ENCODE data around the gene SH3D21.

DNA sequence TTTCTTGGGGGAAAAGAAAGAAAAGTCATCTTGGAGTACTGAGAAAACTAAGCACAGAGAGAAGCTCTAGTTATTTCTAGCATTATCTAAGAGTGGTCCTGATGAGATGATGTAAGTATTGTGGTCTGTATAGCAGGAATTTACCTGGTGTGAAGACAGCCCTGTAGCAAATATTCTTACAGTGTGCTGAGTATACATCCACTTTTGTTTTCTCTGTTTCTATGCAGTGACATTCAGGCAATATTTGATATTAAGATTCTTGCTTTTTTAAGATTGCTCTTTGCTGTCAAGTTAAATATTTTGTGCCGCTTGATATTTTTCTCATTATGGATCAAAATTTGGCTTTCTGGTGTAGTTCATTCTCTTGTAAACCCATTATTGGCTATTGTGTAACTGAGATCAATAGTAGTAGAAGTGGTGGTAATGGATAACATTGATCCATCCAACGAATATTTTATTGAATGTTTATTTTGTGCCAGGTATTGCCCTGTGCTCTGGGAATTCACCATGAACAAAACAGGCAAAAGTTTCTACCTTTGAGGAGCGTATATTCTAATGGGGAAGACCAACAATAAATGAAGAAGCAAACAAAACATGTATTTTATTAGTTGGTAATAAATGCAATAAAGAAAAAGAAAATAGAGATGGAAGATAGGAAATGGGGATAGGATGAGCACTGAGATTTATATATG, 9.8 kb downstream of the AGO4 start:
- PRO-cap, 7 experiments: no peak in any of the 7 experiments

DNA sequence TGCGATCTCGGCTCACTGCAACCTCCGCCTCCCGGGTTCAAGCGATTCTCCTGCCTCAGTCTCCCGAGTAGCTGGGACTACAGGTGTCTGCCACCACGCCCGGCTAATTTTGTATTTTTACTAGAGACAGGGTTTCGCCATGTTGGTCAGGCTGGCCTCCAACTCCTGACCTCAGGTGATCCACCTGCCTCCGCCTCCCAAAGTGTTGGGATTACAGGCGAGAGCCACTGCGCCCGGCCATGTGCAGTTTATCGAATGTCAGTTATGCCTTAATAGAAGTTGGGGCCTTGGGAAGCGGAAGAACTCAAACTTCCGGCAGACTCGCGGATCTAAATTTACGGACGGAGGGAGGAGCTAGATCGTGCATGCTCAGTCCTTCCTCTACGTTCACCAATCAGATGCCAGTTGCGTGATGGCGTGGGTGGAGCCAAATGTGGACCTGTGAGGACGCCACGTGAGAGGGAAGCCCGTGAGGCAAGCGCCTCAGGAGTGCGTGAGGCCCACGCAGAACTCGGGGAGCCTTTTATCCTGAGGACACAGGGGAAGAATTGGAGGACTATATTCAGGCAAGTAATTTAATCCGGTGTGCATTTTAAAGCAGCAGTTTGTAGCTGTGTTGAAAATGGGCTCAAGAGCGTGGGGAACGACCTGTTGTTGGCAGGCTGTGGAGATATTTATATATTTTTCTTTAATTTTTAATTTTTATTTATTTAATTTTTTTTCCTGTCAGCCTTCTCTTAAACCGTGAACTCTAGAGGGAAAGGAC, 13.5 kb upstream of the AGO1 start:
- PRO-cap, 7 experiments: no peak in any of the 7 experiments

DNA sequence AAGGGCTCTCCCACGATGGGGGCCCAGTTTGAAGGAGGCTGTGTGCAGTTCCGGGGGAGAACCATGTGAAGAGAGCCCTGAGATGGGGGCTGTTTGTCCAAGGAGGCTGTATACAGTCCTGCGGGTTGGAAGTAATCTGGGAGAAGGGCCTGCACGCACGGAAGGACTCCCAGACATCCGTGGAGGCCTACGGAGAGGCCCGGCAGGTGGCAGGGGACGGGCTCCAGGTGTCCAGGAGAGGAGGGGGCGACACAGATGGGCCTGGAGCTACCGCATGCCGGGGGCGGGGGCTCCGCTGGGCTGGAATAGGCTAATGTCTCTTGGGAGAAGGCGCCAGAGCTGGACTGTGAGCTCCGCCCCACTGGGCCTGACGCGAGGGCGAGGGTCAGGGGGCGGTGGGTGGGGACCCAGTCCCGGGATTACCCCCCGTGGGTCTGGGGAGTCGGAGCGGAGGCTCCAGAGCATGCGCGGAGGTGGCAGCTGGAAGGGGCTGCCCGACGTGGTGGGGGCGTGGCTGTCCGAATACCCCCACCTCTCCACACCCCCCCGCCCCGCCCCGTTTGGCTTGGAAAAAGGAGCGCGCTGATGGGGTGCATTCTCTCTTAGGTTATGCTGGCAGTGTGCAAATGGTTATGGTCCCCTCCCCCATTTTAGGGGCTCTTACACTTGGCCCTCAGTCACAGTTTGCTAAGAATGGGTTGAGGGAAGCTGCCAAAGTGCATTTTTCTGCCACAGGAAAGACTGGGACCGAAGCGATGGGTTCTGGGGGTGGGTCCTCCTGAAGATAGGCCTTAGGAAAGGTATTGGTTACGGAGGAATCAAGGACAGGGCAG, 756 bp downstream of the AGO1 start:
- PRO-cap, 7 experiments: no peak in any of the 7 experiments

GRCh38 chr1:35921315-35922039, 9.4 kb upstream of the AGO3 start:
- PRO-cap, 7 experiments: no peak in any of the 7 experiments

DNA sequence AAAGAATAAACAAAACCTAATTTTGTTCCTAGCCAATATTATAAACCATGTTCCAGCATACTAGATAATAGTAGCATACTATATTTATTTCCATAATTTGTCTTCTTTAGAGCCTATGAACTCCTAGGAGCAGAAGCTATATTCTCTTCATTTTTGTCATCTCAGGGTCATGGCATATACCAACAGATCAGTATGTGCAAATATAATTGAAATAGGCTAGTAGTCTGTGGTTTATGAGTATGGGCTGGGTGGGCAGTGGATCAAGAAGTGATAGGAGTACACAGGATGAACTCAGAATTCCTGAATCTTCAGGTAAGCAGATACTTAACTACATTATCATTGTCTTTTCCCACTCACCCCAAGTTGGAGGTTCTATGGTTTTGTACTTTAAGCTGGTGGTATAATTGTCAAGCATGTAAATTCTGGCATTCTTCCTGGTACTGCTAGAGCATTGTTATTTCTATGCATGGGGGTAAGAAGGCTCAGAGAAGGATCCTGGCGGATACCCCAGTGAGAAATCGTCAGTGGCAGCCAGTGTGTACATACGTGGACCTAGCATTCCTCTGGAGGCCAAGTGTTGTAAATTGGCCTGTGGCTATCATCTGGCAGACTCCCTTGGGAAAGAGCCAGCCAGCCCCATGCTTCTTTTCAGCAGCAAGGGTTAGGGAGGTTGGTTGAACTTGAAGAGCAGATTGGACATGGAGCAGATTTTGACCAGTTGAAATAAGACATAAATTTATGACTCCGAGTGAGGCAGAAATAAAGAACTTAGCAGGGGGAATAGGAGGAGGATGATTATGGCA, 5.3 kb upstream of the AGO3 start:
- PRO-cap, 7 experiments: no peak in any of the 7 experiments

- PRO-cap, 7 experiments: peak in 2 of 7 experiments; most common plus-strand start chr1:35930478 (in 2); most common minus-strand start chr1:35930381 (in 1)
Measured at GRCh38 chr1:35929855-35930511, 922 bp upstream of the AGO3 start.

- PRO-cap, 7 experiments: peak in 4 of 7 experiments; most common plus-strand start chr1:36150980 (in 1); most common minus-strand start chr1:36150921 (in 3)
Measured at GRCh38 chr1:36150628-36151451, 1.6 kb upstream of the TRAPPC3 start.

GRCh38 chr1:36161590-36161888, 5.6 kb downstream of the MAP7D1 start:
- PRO-cap, 7 experiments: peak in 2 of 7 experiments; most common minus-strand start chr1:36161817 (in 2)

GRCh38 chr1:36175115-36175861, 19.3 kb downstream of the MAP7D1 start:
- PRO-cap, 7 experiments: no peak in any of the 7 experiments

GRCh38 chr1:36305837-36306471, at the start of gene SH3D21:
TSS of gene SH3D21 (plus strand) at chr1:36306368.
- PRO-cap, 7 experiments: peak in 7 of 7 experiments; most common plus-strand start chr1:36306368 (in 7)

DNA sequence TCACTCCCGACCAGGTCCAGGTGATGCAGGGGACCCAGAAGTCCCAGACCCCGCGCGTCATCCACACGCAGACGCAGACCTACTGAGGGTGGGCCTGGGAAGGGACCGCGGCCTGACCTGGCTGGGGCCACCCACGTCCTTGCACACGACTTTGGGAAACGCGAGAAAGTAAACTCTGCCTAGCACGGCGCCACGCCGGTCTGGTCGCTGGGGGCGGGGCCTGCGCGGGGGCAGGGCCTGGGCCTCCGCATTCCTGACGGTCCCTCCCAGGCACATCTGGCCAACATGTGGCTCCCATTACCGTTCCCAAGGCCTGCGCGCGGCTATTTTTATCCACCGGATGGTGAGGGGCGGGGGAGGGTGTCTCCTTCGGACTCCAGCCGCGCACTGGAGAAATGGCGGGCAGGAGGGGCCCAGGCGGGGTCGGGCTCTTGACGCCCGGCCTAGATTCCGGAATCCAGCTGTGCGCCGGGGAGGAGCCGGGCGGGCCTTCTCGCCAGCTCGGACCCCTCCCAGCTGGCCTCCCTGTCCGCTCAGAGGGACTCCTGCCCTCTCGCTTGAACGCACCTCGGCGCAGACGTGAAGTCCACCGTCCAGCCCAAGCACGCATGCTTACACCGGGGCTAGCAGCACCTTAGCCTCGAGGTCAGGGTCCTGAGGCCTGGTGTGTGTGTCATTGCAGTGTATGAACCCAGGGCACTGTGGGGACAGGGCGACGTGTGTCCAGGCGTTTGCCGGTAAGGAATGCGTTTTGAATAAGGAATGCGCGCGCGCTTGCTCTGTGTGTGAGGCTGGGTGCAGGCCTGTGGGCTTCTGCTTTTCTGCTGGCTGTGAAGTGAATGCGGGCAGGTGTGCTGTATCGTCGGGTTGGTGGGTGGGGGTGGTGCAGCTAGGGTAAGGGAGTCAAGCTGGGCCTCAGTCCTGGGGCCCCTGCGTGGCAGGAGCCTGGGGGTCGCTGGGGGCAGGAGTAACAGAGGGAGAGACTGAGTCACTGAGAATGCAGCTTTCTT, 2.1 kb downstream of the EVA1B start:
- PRO-cap, 7 experiments: no peak in any of the 7 experiments

- PRO-cap, 7 experiments: no peak in any of the 7 experiments
Measured at GRCh38 chr1:36329413-36330421, 6.3 kb upstream of the EVA1B start.

DNA sequence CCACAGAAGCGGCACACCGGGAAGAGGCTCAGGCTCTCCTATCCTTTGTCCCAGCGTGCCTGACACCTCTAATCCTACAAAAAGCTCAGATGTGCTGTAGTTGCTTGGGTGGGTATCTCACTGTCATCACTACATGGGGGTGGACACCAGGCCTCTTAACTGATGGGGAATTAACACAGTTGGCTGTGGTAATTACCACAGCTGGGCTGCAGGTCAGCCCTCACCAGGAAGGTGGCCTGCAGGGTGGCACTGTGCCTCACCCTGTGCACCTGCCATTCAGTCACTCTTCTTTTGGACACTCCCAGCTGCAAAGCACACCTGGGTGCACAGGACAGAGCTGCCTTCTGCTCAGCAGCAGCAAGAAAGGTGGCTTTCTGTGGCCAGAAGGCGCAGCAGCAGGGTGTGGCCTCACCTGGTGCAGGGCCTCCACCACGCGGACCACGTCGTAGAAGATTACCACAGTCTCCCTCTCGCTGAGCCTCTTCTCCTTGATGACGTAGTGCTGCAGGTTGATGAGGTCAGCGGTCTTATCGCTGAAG, 30.9 kb downstream of the STK40 start:
- PRO-cap, 7 experiments: no peak in any of the 7 experiments

DNA sequence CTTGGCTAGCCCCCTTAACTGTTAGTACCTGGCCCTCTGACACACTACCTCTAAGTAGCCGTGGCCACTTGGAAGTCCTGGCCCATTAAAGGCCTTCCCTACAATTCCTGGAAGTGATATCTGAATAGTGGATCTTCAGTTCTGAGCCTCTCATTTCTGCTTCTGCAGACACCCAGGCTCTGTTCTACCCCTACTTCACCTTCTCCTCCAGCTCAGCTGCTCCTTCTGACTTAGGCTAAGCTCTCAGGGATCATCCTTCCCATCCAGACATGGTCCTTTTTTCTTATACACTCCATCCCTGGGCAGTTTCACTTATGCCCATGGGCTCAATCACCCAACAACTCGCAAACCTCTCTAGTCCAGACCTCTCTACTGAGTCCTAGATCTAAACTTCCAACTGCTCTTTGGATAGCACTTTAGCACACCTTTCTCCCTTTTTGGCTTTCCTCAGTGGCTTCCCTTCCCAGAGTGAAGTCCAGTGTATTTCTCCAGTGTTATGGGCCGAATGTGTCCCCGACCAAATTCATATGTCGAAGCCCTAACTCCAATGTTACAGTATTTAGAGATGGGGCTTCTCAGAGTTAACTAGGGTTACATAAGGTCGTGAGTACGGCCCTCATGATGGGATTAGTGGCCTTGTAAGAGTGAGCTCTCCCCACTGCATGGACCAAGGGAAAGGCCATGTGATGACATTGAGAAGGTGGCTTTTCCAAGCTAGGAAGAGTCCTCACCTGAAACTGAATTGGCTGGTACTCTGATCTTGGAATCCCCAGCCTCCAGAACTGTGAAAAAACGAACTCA, 3.9 kb upstream of the OSCP1 start:
- PRO-cap, 7 experiments: no peak in any of the 7 experiments

DNA sequence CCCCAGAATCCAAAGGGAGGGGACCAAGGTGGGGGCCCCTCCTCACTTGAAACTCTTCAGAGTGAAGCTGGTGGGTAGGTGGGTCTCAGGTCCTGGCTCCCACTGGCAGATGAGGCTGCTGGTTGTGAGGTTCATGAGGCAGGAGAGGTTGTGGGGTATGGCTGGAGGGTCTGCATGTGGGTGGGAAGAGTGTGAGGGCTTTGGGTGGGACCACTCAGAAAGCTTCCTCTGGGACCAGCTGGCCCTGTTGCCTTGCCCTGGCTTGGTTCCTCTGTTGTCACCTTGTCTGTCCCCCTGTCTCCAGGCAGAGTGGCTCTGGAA, 9.0 kb downstream of the CSF3R start:
- PRO-cap, 7 experiments: no peak in any of the 7 experiments

GRCh38 chr1:36481808-36482256, 881 bp downstream of the CSF3R start:
- PRO-cap, 7 experiments: no peak in any of the 7 experiments

- PRO-cap, 7 experiments: peak in 7 of 7 experiments; most common plus-strand start chr1:36606193 (in 7); most common minus-strand start chr1:36606087 (in 1)
Measured at GRCh38 chr1:36606015-36606487, 123.3 kb upstream of the CSF3R start.

DNA sequence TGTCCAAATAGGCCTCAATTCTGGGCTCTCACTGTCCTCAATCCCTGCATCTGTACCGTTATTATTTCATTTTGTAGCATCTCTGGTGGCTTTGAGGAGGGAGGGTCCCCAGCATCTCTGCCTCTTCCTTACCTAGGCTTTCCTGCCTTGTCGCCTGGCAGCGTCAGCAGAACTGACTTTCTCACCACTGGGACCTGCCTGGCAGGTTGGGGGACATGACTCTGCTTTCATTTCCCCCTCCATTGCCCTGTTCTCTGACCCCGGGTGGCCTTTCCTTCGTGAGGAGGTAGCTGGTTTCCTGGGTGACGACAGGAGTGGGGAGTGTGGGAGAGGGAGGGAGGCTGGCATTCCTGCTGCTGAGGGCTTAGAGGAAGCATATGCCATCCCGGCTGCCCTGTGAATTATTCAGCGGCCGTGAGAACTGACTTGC, 181.8 kb upstream of the CSF3R start:
- PRO-cap, 7 experiments: no peak in any of the 7 experiments

DNA sequence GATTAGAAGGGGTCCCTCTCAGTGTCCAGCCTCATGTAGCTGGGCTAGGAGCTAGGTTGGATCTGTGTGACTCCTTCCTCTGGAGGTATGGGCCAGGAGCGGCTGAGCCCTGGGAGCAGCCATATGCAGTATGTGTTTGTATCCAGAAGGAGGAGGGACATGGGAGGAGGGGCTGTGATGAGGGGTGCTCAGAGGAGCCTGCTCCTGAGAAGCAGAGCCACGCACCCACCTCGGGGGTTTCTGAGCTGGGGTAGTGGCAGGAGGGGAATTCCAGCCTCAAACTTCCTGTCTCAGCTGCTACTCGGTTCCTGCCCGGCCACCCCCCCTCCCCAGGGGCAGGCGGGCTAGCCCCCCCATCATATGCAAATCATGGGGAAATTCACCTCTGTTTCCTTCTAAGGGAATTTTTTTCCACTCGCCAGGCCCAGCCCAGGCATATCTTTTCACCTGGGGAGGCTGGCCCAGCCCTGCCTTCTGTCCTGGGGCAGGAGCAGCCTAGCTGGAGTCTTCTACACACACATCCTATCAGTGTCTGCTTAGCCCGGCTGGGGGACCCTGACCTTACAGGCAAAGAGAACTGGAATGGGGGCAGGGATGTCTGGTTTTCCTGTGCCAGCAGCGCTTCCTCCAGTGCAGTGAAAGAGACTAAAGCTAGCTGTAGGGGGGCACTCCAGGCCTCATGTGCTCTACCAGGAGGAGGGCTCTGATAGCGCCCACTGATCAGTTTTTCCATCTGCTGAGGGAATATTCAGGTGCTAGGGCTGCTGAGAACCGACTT, 3.0 kb downstream of the ZC3H12A start:
- PRO-cap, 7 experiments: peak in 3 of 7 experiments; most common plus-strand start position 464 of the sequence (in 2); most common minus-strand start position 242 of the sequence (in 3)

GRCh38 chr1:37479558-37479912, 5.2 kb downstream of the ZC3H12A start:
- PRO-cap, 7 experiments: peak in 3 of 7 experiments; most common plus-strand start chr1:37479814 (in 2); most common minus-strand start chr1:37479731 (in 3)